Neutrophil (primary cell): ENCODE results near the genes ERO1B and HEATR1.

DNA sequence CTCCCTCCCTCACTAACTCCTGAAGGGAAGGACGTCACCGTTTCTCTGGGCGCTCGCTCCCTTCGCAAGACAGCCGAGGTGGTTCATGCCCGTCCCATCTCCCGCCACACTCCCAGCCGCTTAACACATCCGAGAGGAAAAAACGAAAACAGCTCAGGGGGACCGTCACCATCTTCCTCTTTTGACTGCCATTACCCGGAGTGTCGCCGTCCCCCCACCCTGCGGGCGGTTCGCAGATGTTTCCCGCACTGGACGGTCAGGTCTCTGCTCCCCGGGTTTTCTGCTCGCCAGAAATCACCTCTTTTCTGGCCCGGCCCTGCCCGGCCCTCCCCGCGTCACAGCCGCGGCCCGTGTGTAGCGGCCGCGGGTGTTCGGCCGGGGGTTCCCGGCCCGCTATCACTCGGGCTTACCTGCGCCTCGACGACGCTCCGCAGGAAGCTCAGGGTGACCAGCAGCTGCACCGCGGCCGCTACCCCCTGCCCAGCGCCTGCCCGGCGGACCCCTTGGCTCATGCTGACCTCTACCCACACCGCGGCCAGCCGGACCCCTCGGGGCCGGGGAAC, 405 bp downstream of the ERO1B start:
- PRO-cap = bidirectional peak, plus-strand start at position 222 of the sequence, minus-strand start at position 180 of the sequence

DNA sequence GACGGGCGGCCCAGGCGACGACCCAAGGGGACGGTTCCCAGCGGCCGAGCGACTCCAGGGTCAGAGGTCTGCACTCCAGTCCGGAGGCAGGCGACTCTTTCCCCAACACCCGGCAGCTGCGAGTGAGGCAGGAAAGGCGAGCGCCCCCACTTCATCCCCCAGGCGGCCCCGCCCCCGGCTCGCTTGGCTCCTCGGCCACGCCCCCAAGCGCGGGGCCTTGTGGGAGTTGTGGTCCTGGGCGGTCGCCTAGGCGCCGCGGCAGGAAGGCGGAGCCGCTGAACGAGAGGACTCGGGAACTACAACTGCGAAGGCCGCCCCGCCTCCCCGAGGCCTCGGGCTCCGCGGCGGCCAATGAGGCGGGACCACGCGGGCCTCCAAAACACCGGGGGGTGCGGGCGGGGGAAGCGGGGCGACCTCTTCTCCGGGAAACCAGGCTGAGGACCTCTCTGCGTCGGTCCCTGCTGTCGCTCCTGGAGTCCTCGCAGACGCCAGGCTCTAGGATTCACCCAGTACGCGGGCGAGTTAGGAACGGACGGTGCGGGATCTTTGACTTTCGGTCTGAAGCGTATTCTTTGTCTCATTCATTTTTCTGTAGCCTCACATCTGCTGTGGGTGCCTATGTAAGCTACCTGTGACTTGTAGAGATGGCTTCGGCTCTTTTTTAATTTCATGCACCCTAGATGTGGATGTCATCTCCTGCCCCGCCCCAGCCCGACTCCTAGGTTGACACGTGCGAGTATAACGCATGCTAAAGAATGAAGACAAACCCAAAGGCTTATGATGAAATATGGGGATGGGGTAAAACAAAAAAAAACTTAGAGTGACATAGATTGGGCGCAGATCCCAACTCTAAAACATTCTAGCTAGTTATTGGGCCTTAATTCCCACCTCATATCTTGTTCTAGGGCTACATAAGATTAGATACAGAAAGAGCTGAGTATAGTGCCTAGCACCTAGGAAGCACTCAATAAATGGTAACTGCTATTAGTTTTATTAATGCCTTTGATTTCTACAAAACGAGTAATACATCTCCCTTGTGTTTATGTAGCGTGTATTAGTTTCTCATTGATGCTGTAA, at the start of gene ERO1B:
TSS of gene ERO1B (minus strand) at position 124 of the 1,077 bp plus-strand sequence.
- PRO-cap = bidirectional peak, plus-strand start at position 418 of the sequence, minus-strand start at position 124 of the sequence

GRCh38 chr1:236490092-236490454, 33.7 kb upstream of the LGALS8 start:
- PRO-cap = no peak

- PRO-cap = no peak
These were observed 31.8 kb downstream of the LGALS8 start for GRCh38 chr1:236555484-236556004.

GRCh38 chr1:236604352-236605400, at the start of gene HEATR1:
Gene HEATR1, minus strand, starts transcription at chr1:236604516.
- PRO-cap = no peak

GRCh38 chr1:236796429-236796886, 1.4 kb downstream of the MTR start:
- PRO-cap = no peak

DNA sequence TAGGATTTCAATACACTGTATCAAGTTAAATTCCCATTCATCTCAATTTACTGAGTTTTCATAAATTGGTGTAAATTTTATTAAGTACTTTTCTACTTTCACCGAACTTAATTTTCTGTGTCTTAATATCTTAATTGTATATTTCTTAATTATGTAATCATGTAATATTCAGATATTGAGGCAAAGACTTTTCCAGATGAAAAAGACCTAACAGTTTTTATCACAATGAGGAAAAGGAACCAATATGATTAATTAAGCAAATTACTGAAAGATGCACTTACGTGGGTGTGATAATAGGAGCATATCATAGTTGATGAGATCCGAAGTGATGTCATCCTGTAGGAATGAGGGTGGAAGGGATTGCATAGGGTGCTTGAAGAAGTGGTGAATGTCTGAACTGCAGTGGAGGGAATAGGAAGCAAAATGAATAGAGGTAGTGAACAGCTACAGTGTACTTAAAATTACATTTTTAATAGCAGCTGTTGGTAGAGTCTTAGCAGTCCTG, 155.4 kb downstream of the RYR2 start:
- PRO-cap = no peak

- PRO-cap = no peak
These were observed 332.6 kb downstream of the CHRM3 start for GRCh38 chr1:239718858-239719514.

- PRO-cap = no peak
These were observed 344.8 kb downstream of the CHRM3 start for GRCh38 chr1:239731069-239731595.

- PRO-cap = no peak
These were observed 138.8 kb upstream of the FMN2 start for GRCh38 chr1:239952740-239953327.

GRCh38 chr1:240598635-240599016, 13.3 kb downstream of the GREM2 start:
- PRO-cap = no peak

DNA sequence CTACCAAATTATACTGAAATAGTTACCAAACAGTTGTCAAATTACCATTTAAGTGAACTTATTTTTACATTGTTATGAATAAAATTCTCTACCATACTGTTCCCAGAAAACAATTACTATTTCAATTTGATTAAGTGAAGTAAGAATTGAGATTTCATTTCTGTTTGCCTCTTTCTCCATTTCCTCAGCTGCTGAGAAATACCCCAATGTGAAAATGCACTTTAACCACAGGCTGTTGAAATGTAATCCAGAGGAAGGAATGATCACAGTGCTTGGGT, 28.2 kb downstream of the KMO start:
- PRO-cap = no peak

GRCh38 chr1:243323466-243323879, 67.6 kb downstream of the SDCCAG8 start:
- PRO-cap = no peak

- PRO-cap = no peak
These were observed 141.9 kb downstream of the SDCCAG8 start for GRCh38 chr1:243397358-243398613.

GRCh38 chr1:243471907-243472125, 216.0 kb downstream of the SDCCAG8 start:
- PRO-cap = no peak

GRCh38 chr1:243502680-243503711, 247.2 kb downstream of the SDCCAG8 start:
- PRO-cap = no peak

- PRO-cap = no peak
These were observed 250.3 kb downstream of the SDCCAG8 start for GRCh38 chr1:243505956-243506669.

DNA sequence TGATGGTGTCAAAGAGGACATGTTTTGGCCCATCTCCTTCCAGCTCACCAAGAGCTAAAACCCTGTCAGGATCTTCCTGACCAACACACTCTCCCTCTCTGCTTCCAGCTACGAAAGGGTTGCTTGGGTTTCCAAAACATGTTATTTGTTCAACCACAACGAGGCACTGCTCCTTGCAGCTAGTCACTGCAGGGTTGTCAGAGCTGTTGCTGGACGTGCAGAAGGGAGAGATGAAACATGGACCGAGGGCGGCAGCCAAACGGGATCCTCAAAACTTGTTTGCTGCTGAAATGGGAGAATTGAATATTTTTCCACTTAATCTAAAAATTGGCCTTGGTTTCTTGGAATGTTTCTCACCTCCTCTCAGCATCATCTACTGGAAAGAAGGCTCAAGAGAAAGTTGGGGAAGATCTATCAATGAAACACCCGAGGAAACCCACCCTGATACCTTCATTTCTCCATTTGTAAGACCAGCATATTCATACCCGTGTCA, 12.5 kb downstream of the ZBTB18 start:
- PRO-cap = no peak

DNA sequence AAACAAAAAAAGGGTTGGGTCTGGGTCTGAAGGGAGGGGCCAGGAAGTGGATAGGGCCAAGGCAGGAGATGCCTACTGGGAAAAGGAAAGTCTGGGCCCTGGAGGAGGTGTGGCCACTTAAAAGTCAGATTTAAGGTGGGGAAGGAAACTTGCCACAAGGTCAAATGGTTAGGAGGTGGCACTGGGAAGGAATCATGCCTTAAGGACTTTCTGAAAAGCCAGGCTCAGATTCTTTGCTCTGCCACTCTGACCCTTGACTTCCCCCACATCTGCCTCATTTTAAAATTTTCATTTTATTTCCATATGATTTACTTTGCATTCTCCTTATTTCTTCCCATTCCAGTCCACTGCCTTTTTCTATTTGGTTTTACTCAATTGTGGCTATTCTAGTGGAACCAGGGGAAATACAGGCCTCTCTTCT, 50.6 kb upstream of the C1orf100 start:
- PRO-cap = no peak

GRCh38 chr1:244362097-244362791, 9.8 kb downstream of the C1orf100 start:
- PRO-cap = no peak